Keratinocyte (primary cell): ENCODE data around the genes ITGB5 and ROPN1B.

DNA sequence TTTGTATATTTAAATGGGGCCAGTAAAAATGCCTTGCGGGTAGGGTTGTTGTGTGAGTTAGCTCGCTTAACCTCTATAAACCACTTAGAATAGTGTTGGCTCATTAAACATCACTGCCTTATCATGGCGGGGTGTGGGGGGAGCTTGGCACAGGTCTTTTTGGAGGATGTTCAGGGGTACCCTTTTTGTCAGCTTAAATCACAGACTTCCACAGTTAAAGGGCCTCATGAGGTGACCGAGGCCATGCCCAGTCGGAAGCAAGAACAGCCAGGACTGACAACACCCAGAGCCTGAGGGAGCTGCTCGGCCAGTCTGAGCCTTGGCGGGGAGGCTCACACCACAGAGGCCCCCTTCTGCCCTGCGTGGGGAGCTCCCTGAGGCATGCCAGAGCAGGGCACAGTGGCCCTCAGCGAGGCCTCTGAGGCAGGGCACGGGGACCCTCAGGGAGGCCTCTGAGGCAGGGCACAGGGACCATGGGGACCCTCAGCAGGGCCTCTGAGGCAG is 49.5 kb downstream of the UMPS start:
CAGE:
- cytosol, long polyA minus RNA = no peak
- cytosol, long polyA plus RNA = no peak
- long polyA plus RNA = no peak
- nucleus, long polyA minus RNA = no peak
- nucleus, long polyA plus RNA = no peak

GRCh38 chr3:124791479-124792371 is 61.5 kb downstream of the UMPS start:
CAGE:
- cytosol, long polyA minus RNA = no peak
- cytosol, long polyA plus RNA = no peak
- long polyA plus RNA = no peak
- nucleus, long polyA minus RNA = no peak
- nucleus, long polyA plus RNA = no peak

DNA sequence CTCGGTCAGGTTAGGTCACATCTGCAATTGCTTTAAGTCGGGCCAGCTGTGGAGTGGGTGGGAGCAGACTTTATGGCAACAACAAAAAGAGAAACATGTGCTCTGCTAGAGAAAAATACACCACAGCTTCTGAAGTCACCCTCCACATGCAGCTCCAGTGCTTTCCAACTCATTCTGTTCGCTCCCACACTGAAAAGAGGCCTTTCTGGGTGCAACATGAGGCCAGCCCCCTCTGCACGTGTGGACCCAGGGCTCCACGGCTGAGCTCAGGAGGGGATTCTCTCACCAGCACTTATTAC is 74.9 kb downstream of the ITGB5 start:
CAGE:
- cytosol, long polyA minus RNA = no peak
- cytosol, long polyA plus RNA = no peak
- long polyA plus RNA = no peak
- nucleus, long polyA minus RNA = no peak
- nucleus, long polyA plus RNA = no peak

DNA sequence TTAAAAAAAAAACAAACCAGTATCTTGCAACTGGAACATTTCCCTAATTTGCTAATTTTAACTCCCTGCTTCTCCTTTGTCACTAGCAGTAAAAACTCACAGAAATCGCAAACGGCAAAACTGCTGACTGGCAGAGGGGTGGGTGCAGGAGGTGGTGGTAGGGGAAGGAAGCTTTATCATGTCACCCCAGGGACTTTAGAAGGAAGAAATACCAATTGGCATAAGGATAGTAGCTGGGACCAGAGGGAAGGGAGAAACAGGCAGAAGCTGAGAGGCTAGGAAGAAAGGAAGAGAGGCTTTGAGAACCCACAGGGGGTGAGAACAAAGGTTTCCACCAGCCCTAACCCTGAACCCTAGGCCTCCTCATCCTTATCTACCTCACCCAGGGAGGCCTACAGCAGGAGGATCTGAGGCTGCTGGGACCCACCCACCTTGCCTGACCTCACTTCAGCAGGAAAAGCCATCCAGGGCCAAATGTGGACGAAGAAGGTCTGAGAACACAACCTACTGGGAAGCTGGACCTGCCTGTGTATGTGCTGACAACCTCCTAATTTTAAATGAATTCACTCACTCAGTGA is 10.7 kb downstream of the ITGB5 start:
CAGE:
- cytosol, long polyA minus RNA = no peak
- cytosol, long polyA plus RNA = no peak
- long polyA plus RNA = no peak
- nucleus, long polyA minus RNA = no peak
- nucleus, long polyA plus RNA = no peak

CAGE:
- cytosol, long polyA minus RNA = start-site peak on the minus strand at chr3:124887365-124887452, 70 reads
- cytosol, long polyA plus RNA = no peak
- long polyA plus RNA = start-site peak on the minus strand at chr3:124887239-124887457, 300 and 40 reads in 2 replicates
- nucleus, long polyA minus RNA = start-site peak on the minus strand at chr3:124887367-124887437, 63 reads
- nucleus, long polyA plus RNA = start-site peak on the minus strand at chr3:124887348-124887457, 851 and 263 reads in 2 replicates
Measured at GRCh38 chr3:124887086-124888228, at the start of gene ITGB5. TSS of gene ITGB5 (minus strand) at chr3:124887365.

CAGE:
- cytosol, long polyA minus RNA = no peak
- cytosol, long polyA plus RNA = no peak
- long polyA plus RNA = no peak
- nucleus, long polyA minus RNA = no peak
- nucleus, long polyA plus RNA = no peak
Measured at GRCh38 chr3:124916787-124917259, 17.7 kb downstream of the MUC13 start.

GRCh38 chr3:124971993-124972382 is 37.4 kb upstream of the MUC13 start:
CAGE:
- cytosol, long polyA minus RNA = no peak
- cytosol, long polyA plus RNA = no peak
- long polyA plus RNA = no peak
- nucleus, long polyA minus RNA = no peak
- nucleus, long polyA plus RNA = no peak

DNA sequence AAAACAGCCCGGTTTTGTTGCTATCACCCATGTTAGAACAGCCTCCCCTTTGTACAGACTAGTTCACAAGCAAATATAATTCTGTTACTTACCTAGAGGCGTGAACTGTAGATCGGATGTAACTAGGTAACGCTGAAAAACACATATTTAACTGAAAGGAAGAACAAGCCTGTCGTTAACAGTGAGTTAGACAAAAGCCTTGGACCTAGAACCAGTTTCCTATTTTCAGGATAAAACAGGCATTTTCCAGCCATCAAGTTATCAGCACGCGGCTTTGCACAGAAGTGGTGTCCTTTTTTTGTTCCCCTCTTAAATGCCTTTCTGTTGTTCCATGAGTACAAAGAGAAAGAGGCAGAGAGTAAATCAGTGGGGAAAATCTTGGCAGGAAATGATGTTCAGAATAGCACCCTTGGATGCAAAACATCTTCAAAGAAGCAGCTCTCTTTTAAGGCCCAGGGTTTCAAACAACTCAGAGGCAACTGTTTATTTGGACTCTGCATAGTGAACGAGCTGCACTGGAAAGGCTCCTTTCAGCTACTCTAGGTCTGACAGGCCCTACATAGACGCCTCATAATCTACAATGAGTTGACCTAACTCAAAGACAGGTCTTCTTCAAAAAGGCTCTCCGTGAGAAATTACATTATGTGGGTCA is 53.5 kb downstream of the HEG1 start:
CAGE:
- cytosol, long polyA minus RNA = no peak
- cytosol, long polyA plus RNA = no peak
- long polyA plus RNA = no peak
- nucleus, long polyA minus RNA = no peak
- nucleus, long polyA plus RNA = no peak

DNA sequence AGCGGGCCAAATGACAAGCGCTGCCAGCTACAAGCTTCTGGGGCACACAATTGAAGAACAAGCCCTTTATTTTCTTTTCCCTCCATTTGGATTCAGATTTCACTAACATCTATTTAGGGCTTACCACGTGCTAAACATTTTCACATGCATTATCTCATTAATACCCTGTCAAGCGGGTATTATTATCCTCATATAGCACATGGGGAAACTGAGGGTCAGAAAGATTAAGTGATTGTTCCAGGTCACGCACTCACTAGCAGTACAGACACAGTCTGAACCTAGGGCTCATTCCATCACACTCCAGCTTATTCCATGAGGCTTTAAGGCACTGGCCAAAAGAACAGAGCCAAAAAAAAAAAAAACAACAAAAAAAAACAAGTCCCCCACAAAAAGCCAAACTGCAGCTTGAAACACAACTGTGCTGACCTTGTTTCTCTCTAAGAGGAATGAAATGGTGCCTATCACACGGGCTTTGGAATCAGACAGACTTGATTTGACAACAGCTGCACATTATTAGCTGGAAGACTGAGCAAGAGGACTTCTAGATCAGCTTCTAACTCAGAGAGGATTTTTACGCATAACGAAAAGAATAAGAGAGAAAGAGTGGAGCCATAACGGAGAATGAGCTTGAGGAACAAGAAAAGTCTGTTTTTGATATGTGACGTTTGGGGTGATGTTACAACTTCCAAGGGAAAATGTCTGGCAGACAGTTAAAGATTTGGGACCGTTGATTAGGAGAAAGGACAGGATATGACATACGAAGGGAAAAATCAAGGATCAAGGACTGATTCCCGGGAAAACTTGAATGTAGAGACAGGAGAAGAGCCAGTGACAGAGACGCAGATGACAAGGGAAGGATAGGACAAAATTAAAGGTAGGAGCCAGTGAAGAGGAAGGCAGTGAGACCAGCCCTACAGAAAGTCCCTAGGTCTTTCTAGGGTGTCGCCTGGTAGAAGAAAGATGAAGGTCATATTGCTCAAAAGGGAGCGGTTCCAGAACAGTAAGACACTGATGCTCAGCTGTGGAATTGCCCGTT is 16.0 kb downstream of the HEG1 start:
CAGE:
- cytosol, long polyA minus RNA = no peak
- cytosol, long polyA plus RNA = no peak
- long polyA plus RNA = no peak
- nucleus, long polyA minus RNA = no peak
- nucleus, long polyA plus RNA = no peak

DNA sequence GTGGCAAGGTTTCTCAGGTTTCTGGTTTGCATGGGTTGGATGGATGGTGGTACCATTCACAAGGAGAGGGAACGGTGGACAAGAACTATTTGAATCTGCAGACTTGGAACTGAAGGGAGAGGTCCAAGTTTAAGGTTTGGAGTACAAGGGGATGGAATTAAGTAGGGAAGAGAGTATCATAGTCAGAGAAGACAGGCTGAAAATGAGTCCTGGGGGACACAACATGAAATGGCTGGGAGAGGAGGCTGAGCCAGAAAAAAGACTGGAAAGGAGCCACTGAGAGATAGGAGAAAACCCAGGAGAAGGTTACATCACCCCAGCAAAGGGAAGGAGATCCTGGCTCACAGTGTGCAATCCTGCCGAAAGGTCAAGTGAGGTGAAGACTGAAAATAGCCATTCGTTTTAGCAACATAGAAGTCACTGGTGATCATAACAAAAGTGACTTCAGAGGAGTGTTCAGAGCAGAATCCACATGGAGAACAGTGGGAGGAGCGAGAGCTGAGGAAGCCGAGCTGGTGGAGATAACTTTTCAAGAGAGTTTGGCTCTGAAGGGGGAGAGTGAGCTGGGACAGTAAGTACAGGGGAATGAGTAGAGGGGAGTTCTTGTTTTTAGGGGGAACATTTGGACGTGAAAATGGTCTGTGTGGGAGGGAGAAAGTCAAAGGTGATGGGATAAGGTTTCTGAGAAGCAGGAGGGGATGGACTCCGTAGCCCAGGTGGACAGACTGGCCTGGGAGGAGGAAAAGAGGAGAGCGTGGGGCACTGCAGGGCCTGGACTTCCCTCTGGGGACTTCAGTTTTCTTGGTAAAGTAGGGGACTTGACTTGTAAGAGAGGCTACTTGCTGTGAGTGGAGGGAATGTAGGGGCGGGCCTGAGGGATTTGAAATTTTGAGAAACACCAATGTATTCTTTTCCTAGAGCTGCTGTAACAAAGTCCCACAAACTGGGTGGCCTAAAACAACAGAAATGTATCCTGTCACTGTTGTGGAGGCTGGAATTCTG is 5.5 kb upstream of the HEG1 start:
CAGE:
- cytosol, long polyA minus RNA = no peak
- cytosol, long polyA plus RNA = no peak
- long polyA plus RNA = no peak
- nucleus, long polyA minus RNA = no peak
- nucleus, long polyA plus RNA = no peak

DNA sequence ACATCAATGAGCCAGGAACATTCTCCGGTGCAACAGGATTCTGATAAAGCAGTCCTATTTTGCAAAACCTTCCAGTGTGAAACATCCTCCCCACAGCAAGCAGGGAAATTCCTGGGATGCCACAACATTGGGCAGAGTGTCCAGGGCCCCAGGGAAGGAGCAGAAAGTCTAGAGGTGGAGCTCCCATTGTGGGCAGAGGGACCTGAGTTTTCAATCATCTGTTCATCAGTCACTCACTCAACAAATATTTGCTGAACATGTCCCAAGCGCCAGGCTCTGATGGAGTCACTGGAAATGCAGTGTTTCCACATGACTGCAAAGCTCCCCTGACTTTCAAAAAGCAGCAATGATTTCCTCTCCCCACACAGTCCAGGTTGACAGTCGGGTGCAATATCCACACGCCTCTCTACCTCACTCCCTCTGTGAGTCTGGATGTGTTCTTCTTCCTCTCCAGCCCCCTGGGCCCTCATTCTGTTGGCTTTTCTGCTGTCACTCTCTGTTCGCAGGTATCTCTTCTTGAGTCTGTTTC is 7.5 kb upstream of the HEG1 start:
CAGE:
- cytosol, long polyA minus RNA = no peak
- cytosol, long polyA plus RNA = no peak
- long polyA plus RNA = no peak
- nucleus, long polyA minus RNA = no peak
- nucleus, long polyA plus RNA = no peak

CAGE:
- cytosol, long polyA minus RNA = no peak
- cytosol, long polyA plus RNA = no peak
- long polyA plus RNA = no peak
- nucleus, long polyA minus RNA = no peak
- nucleus, long polyA plus RNA = no peak
Measured at GRCh38 chr3:125212893-125213387, 392 bp upstream of the SLC12A8 start.

GRCh38 chr3:125366577-125367249 is 8.4 kb downstream of the ZNF148 start:
CAGE:
- cytosol, long polyA minus RNA = no peak
- cytosol, long polyA plus RNA = no peak
- long polyA plus RNA = no peak
- nucleus, long polyA minus RNA = no peak
- nucleus, long polyA plus RNA = no peak

CAGE:
- cytosol, long polyA minus RNA = no peak
- cytosol, long polyA plus RNA = no peak
- long polyA plus RNA = no peak
- nucleus, long polyA minus RNA = no peak
- nucleus, long polyA plus RNA = no peak
Measured at GRCh38 chr3:125538347-125538845, 18.4 kb upstream of the SNX4 start.

GRCh38 chr3:125683451-125683750 is 88.1 kb upstream of the OSBPL11 start:
CAGE:
- cytosol, long polyA minus RNA = no peak
- cytosol, long polyA plus RNA = no peak
- long polyA plus RNA = no peak
- nucleus, long polyA minus RNA = no peak
- nucleus, long polyA plus RNA = no peak

DNA sequence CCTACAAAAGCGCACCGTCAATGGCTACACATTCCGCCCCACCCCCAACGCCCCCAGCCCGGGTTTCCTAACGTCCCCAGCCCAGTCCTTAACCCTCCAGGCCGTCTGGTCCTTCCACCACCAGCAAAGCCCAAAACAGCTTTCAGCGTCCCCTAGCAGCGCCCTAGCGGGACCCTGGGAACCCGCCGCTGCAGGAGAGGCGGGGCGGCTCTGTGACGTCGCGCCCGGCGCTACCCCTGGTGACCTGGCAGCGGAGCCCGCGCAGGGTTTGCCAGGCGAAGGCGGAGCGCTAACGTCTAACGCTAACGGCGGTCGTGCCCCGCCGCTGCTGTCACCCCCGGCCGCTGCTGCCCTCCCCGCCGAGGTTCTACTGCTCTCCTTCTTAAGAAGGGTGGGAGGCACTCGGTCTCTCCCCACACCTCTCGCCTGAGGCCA is at the start of gene ROPN1B:
ROPN1B (plus strand) TSS at position 264 of the 435 bp plus-strand sequence.
CAGE:
- cytosol, long polyA minus RNA = no peak
- cytosol, long polyA plus RNA = no peak
- long polyA plus RNA = no peak
- nucleus, long polyA minus RNA = no peak
- nucleus, long polyA plus RNA = no peak

DNA sequence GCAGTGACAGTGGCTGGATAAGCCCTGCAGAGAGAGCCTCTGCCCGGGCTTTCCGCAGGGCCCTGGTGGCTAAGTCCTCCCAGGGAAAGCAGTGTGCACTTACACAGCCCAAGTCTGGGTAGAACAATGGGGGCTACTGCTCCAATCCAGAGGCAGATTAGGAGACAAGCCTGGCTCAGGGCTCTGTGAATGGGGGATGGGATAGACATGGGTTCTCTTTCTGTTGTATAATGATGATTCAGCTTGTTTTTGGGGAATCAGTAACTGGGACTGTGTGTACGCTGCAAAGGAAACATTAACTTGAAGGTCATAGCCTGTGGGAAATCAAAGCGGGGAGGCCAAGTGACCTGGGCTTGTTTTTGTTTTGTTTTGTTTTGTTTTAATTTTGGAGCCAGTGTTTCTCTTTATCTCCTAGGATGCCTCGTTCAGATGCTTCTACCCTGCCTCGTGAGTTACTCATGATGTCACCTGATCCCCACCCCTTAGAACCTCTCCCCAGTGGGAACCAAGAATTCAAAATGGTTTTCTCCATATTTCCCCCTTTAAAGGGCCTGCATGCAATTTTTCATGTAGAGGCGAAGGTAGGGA is 4.2 kb upstream of the ALDH1L1 start:
CAGE:
- cytosol, long polyA minus RNA = no peak
- cytosol, long polyA plus RNA = no peak
- long polyA plus RNA = no peak
- nucleus, long polyA minus RNA = no peak
- nucleus, long polyA plus RNA = no peak

GRCh38 chr3:126187736-126188329 is 7.4 kb upstream of the ALDH1L1 start:
CAGE:
- cytosol, long polyA minus RNA = no peak
- cytosol, long polyA plus RNA = no peak
- long polyA plus RNA = no peak
- nucleus, long polyA minus RNA = no peak
- nucleus, long polyA plus RNA = no peak

CAGE:
- cytosol, long polyA minus RNA = no peak
- cytosol, long polyA plus RNA = no peak
- long polyA plus RNA = no peak
- nucleus, long polyA minus RNA = no peak
- nucleus, long polyA plus RNA = no peak
Measured at GRCh38 chr3:126212483-126212805, 32.1 kb upstream of the ALDH1L1 start.

CAGE:
- cytosol, long polyA minus RNA = no peak
- cytosol, long polyA plus RNA = no peak
- long polyA plus RNA = no peak
- nucleus, long polyA minus RNA = no peak
- nucleus, long polyA plus RNA = no peak
Measured at GRCh38 chr3:126267203-126267875, 87.0 kb upstream of the ALDH1L1 start.